Subcutaneous preadipocyte (primary cell): ENCODE measurements around a stretch of chr2.

- CAGE, long polyA plus RNA, result no peak
Measured at GRCh38 chr2:112154616-112155305, 16.6 kb downstream of the FBLN7 start.

DNA sequence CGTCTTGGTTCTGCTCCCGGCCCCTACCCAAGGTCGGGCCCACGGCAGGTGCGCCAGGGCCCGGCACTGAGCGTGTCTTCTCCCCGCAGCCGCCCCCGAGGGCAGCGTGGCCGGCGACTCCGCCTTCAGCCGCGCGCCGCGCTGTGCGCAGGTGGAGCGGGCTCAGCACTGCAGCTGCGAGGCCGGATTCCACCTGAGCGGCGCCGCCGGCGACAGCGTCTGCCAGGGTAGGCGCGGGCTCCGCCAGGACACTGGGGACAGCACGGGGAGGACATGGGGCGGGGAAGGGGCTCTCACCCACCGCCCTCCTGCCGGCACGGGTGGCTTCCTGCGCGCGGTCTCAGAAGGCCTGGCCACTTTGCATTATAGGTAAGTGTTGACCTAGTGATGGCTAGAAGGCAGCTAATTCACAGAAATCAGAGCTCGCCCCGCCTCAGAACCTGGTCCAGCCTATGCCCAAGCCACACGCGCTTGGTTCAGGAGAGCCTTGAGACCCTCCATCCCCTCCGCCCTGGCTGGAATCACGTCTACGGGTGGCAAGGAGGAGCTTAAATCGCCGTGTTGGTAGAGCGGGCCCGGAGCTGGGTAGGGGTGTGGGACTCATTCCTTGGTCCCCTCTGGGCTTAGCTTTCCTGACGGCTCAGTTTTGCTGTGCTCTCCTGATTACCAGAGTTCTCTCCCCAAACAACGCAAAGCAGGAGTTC is 43.6 kb downstream of the FBLN7 start:
- CAGE, long polyA plus RNA, result no peak

DNA sequence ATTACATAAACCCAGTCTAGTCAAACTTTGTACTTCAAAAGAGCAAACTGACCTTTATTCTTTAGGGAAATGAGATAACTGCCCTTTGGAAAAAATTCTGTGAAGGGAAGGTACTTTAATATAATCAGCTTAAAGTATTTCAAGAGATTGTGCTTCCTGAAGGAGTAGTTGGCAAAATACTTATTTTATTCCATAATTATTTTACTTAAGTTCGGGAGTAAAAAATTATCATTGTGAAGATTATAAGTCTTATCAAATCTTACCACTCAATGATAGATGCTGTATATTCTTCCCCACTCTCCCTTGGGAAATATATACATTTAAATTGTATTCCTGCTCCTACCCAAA is 42.0 kb downstream of the ZC3H6 start:
- CAGE, long polyA plus RNA, result no peak

- CAGE, long polyA plus RNA, result no peak
Measured at GRCh38 chr2:112480538-112481383, 1.2 kb upstream of the TTL start.

- CAGE, long polyA plus RNA, result no peak
Measured at GRCh38 chr2:112493796-112494480, 12.0 kb downstream of the TTL start.

DNA sequence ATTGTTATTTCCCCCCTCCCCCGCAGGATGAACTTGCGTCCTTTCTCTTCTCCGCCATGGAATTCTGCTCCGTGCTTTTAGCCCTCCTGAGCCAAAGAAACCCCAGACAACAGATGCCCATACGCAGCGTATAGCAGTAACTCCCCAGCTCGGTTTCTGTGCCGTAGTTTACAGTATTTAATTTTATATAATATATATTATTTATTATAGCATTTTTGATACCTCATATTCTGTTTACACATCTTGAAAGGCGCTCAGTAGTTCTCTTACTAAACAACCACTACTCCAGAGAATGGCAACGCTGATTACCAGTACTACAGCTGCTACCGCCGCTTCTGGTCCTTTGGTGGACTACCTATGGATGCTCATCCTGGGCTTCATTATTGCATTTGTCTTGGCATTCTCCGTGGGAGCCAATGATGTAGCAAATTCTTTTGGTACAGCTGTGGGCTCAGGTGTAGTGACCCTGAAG is 834 bp downstream of the SLC20A1 start:
- CAGE, long polyA plus RNA, result no peak

- CAGE, long polyA plus RNA, result no peak
Measured at GRCh38 chr2:112647968-112648605, 2.3 kb downstream of the SLC20A1 start.

GRCh38 chr2:112658395-112659103 is 12.8 kb downstream of the SLC20A1 start:
- CAGE, long polyA plus RNA, result no peak

DNA sequence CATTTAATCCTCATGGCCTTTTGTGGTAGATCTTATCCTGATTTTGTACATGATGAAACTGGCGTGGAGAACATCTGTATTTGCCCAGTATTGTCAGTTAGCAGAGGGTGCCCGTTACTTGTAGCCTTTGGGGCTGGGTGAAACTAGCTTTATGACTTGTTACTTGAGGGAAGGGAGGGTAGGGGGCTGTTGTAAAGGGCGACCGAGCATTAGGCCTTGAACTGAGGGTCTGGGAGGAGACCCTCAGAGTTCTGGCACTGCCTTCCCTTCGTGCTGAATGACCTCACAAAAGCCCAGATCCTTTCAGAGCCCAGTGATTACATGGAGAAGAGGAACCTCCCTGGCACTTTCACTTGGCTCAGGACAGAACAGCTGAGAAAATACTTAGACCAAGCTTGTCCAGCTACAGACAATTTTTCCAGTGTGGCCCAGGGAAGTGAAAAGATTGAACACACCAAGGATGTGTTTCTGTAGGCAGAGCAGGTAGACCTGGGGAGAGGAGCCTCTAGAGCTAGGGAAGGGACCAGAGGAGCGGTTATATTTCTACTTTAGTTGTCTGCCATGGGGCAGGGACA is 19.6 kb downstream of the SLC20A1 start:
- CAGE, long polyA plus RNA, result no peak

- CAGE, long polyA plus RNA, result no peak
Measured at GRCh38 chr2:112706216-112706550, 14.6 kb upstream of the NT5DC4 start.

GRCh38 chr2:112832014-112833203 is 4.2 kb downstream of the IL1B start:
- CAGE, long polyA plus RNA, result no peak

- CAGE, long polyA plus RNA, result no peak
Measured at GRCh38 chr2:112996587-112997159, 8.6 kb upstream of the IL36A start.

GRCh38 chr2:113175653-113176933 is 2.3 kb downstream of the PSD4 start:
- CAGE, long polyA plus RNA, result no peak

- CAGE, long polyA plus RNA, result no peak
Measured at GRCh38 chr2:113198465-113199538, 25.0 kb downstream of the PSD4 start.

DNA sequence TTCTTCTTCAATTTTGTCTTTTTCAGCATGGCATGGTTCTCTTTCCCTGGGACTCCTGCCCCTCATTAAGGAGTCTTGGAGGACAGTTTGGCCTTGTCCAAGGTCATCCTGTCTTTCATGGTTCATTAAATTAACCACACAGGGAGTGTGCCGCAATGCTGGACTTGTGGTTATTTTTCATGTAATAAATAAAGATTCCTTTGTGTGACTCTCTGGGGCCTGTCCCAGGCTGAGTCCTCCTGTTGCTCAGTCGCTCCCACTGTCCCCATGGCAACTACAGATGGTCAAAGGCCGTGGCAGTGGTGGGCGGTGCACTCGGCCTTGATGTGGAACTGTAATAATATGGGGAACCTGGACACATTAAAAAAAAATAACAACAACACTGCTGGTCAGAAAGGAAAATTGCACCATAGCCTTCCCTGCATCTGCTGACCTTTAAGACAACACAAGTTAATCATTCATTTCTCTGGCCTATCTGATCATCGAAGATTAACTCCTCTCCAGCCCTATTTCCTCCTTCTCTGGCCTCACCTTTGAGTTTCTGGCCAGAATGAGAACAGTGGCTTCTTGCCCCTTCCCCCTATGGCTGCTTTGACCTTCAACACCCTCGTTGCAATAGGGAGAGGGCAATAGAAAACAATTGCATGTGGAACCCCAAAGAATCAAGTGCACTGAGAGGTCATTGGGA is 44.6 kb downstream of the PSD4 start:
- CAGE, long polyA plus RNA, result no peak

- CAGE, long polyA plus RNA, result no peak
Measured at GRCh38 chr2:113598165-113598925, 28.7 kb upstream of the RABL2A start.

GRCh38 chr2:113877455-113877890 is 12.4 kb upstream of the ACTR3 start:
- CAGE, long polyA plus RNA, result no peak

DNA sequence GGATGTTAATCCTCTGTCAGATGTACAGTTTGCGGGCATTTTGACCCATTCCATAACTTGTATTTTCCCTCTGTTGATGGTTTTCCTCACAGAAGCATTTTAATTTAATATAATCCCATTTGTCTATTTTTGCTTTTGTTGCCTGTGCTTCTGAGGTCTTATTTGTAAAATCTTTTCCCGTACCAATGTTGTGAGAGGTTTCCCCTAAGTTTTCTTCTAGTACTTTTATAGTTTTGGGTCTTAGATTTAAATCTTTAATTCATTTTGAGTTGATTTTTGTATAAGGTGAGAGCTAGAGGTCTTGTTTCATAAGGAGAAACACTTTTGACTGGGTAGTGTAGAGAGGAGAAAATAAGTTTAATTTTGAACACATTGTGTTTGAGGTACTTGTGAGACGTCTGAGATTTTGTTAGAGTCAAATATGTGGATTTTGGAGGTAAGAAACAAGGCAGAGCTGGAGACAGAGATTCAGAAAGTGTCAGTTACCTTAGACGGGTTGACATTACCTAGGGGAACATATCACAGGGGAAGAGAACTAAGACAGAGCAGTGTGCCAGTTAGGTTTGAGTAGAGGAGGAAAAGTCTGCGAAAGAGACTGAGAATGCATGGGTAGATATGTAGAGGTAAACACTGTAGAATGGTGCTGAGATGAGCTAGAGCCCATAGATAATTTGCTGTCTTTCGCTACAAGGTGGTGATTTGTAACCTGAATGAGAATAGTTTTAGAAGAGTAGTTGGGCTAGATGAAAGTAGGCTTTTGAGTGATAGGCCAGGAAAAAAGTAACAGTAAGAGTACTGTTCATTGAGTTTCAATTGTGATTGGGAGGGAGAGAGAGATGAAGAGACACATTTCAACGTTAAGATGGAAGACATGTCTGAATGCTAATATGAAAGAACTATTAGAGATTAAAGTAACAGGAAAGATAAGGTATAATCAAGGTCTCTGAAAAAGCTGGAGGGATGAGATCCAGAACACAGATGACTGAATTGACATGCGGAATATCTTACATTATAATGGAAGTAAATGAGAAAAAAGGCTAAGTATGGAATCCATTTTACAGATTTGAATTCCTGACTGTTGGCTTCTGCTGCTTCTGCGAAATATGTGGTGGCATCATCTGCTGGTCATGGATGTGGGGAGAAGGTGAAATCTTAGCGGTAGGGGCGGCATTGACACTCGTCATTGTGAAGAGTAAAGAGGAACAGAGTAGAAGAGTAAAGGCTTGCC is 31.9 kb downstream of the ACTR3 start:
- CAGE, long polyA plus RNA, result no peak

- CAGE, long polyA plus RNA, result no peak
Measured at GRCh38 chr2:113963217-113963909, 73.5 kb downstream of the ACTR3 start.

DNA sequence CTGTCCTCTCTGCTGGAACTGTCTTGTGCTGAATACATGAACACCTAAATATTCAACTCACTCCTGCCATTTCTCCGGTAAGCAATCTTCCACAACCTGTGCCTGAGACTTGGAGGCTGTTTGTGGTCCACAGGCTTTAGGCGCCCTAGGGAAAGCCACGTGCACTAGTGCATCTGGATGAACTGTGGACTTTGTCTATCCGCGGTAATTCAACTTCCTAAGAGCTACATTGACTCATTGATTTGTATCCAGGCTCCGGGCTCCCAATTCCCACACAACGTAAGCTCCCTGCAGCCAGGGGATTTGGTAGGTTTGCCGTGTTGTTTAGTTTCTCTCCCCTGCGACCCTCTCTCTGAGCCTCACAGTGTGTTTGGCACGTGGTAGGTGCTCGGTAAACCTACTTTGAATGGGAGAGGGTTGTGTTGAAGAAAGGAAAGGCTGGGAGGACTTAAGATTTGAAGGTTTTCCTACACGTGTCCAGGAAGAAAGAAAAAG is 718.2 kb downstream of the DPP10 start:
- CAGE, long polyA plus RNA, result no peak